Cardiac muscle cell (in vitro differentiated cells and primary cell): ENCODE measurements around the genes CD300A, OTOP3, CDR2L and SUMO2.

DNA sequence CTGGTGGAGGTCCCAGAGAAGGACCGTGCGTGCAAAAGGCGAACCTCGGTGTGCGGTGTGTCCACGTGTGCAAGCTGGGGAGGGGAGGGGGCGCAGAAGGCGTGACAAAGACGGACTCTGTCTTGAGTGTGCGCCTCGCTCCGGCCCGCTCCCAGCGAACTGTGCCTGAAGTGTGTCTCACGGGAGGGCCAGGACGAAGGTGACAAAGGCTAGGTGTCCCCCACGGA, 309 bp upstream of the GPRC5C start:
- RAMPAGE, long total RNA = no peak
- RRBS = no CpG with 5 or more reads among the region's 17 CpGs

DNA sequence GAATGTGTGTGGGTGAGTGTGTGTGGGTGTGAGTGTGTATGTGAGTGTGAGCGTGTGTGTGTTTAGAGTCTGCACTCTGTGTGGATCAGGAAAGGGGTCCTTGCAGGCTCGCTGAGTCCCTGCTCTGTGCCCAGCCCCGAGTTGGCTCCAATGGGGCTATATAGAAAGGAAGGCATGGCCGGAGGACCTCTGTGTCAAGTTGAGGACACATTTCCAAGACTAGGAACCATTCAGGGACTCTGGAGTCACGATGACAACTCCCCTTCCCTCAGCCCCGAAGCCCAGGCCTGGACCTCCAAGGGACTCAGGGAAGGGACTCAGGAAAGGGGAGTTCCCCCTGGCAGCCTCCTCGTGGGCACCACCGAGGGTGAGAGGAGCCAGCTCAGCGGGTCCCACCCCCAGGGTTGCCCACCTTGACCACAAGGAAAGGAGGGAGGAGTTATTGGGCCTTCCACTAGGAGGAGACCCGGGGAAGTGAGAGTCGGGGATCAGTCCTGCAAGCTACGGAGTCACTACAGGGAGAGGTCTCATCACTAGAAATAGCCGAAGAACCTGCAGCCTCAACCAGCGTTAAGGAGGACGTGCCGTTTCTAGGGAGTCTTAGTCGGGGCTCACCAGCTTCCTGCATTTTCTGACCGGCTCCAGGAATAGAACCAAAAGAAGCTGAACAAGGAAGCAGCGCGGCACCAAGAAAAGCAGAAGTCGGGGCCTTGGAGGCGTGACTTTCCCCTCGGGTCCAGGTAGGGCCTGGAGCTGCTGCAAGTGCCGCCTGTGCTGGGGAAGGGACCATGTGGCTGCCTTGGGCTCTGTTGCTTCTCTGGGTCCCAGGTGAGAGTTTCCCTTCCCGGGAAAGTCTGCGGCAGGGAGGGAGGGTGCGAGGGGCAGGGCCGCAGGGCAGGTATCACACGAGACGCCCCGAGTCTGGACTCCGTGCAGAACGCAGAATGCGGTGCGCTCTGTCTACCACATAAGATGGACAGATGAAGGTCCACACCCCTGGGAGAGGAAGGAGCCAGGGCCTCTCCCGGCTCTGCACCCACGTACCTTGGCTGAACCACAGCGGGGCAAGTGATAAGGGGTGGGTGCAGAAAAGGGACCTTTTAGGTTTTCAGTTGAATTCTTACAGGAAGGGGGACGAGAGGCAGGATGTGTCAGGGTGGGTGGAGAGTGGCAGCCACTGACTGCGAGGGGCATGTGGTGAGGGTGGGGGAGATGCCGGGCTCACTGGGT, at the start of gene CD300A:
TSS of gene CD300A (plus strand) at position 719 of the 1,230 bp plus-strand sequence.
- RAMPAGE, long total RNA = no peak
- RRBS = 6% methylated on average over 1 of the region's 41 CpGs

- RAMPAGE, long total RNA = no peak
- RRBS = no CpG with 5 or more reads among the region's 16 CpGs
These were observed 16.1 kb upstream of the CD300E start for GRCh38 chr17:74639444-74640300.

DNA sequence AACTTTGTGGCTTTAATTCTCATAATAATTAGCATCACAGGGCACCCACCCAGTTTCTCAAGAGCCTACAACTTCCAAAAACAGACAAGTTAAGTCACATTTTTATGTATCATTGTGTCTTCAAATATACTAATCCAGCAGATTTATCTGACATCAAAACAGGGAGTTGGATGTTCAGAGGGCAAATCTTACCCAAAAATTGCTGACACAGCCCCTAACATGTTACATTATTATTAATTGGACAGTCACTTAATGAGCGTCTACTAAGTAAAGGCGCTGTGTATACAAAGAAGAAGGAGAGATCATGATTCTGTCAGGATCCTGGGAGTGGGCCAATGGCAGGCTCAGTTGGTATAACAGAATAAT, 18.3 kb upstream of the CD300E start:
- RAMPAGE, long total RNA = no peak
- RRBS = no CpG with 5 or more reads among the region's 2 CpGs

DNA sequence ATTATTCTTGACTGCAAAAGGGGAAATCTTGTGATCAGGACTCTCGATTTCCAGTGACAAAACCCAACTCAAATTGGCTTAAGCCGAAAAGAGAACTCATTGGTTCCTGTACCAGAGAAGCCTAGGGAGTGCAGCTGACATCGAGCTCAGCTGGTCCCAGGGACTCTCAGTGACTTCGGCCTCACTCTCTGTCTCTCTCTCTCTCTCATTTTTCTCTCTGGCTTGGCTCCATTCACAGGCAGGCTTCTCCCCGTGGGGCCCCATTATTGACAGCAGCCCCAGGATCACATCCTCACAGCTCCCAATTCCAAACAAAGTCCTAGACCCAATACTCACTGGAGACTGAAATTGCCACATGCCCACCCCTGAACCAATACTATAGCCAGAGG, 30.6 kb downstream of the CD300LF start:
- RAMPAGE, long total RNA = no peak
- RRBS = no CpG with 5 or more reads among the region's 5 CpGs

DNA sequence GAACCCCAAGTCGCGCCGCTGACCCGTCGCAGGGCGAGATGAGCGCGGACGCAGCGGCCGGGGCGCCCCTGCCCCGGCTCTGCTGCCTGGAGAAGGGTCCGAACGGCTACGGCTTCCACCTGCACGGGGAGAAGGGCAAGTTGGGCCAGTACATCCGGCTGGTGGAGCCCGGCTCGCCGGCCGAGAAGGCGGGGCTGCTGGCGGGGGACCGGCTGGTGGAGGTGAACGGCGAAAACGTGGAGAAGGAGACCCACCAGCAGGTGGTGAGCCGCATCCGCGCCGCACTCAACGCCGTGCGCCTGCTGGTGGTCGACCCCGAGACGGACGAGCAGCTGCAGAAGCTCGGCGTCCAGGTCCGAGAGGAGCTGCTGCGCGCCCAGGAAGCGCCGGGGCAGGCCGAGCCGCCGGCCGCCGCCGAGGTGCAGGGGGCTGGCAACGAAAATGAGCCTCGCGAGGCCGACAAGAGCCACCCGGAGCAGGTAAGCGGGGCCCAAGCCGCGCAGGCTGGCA, 436 bp downstream of the NHERF1 start:
- RAMPAGE, long total RNA = no peak
- RRBS = 1% methylated on average over 25 of the region's 60 CpGs

DNA sequence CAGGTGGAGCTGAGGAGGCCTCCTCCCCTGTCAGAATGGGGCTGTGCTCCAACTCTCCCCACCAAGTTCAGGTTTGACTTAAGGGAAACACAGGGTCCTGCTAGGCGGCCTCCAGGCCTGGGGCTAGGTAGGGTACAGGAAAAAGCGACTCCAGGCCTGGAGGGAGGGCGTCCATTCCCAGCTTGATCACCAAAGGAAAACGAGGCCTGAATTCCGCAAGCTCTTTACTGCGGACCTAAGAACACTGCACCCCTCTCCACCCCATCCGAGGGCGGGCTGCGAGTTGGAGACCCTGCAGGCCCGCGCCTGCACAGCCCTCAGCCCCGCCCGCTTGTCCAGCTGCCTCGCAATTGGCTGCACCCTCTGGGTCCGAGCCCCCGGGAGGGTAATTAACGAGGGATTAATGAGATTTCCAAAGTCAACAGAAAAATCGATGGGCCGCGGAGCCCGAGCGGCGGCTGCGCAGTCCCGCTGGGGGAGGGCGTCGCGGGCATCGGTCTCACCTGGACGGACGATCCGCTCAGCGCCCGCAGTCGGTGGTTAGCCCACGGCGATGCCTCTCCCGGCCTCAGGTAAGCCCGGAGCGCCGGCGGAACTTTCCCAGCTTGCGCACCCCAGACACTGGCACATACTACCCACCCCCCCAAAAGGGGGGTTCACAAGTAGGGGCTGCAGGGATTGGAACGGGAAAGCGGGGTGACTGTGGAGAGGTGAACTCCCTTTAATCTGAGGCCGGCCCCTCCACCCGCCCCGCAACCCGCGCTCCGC, at the start of gene OTOP3:
TSS of gene OTOP3 (plus strand) at position 530 of the 768 bp plus-strand sequence.
- RAMPAGE, long total RNA = no peak
- RRBS = 4% methylated on average over 6 of the region's 51 CpGs

GRCh38 chr17:74936361-74936837, 701 bp downstream of the OTOP3 start:
- RAMPAGE, long total RNA = no peak
- RRBS = 3% methylated on average over 10 of the region's 25 CpGs

- RAMPAGE, long total RNA = no peak
- RRBS = 62% methylated on average over 3 of the region's 35 CpGs
These were observed 16.6 kb downstream of the OTOP3 start for GRCh38 chr17:74952084-74952895.

GRCh38 chr17:74987189-74987745, at the start of gene CDR2L:
TSS of gene CDR2L (plus strand) at chr17:74987632.
- RAMPAGE, long total RNA = no peak
- RRBS = 1% methylated on average over 9 of the region's 41 CpGs

DNA sequence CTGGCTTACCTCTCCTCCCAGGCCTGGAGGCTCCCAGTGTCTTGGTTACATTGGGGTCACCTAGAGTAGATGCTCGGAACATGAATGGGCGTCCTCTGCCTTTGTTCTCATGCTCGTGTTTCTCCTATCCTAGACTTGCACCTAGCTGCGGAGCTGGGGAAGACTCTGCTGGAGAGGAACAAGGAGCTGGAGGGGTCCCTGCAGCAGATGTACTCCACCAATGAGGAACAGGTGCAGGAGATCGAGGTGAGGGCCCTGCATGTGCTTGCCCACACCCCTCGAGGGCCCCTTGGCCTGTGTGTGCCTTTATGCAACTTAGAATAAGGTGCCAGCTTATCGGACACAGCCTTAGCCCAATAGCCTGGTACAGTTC, 11.9 kb downstream of the CDR2L start:
- RAMPAGE, long total RNA = no peak
- RRBS = no CpG with 5 or more reads among the region's 7 CpGs

DNA sequence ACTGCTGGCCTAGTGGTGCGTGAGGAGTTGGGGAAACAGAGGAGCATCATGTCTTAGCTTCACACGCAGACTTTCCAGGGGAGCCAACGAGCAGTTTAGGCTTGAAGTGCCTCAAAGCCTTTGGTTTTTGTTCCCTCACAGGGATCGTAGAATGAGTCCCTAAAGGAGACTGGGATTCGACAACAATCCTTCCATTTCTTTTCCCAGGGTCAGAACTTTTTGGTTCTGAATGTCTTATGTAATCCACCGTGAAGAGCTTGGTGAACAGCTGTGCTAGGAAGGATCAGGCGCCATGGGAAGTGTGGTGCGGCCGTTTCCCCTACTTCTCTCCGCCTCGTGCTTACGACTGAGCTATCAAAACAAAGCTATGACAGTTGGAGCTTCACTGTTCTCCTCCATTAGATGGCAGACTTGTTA, 12.7 kb downstream of the KCTD2 start:
- RAMPAGE, long total RNA = no peak
- RRBS = no CpG with 5 or more reads among the region's 12 CpGs

DNA sequence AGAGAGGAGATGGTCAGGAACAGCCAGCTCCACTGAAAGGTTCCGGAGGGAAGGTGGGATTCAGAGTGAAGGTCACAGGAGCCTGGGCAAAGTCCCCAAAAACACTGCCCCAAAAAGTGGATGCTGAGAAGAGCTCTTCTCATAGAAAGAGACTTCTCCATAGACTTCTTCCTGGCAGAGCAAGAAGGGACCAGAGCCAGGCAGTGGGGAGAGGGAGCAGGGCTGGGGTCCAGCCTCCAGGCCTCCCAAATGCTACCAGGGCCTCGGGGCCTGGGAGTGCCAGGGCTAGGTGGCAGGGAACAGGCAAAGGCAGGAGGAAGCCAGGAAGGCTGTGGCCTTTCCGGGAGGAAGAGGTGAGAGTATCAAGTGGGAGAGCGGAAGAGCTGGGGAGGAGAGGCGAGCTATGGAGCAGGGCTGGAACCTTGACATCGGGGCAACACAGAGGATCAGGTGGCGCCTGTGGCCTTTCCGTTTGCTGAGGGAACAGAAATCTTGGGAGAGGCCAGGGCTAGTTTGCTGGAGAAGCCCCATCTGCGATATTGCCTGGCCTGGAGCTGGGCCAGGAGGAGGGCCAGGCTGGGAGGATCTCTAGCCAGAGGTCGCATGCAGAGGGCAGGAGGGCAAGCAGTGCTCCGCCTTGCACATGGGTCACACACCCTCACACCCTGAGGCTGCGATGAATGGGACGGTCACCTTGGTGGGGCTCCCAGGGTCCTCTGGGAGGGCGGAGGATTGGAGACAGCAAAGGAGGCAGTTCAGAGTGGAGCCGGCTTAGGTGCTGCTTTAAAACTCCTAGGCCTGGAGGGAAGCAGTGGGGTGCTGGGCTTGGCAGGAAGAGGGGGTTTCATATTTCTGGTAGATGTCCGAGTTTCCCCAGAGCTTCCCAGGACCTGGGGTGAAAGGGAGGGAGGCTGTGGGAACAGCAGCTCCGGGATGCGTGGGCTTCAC, 3.3 kb downstream of the SLC16A5 start:
- RAMPAGE, long total RNA = no peak
- RRBS = no CpG with 5 or more reads among the region's 18 CpGs

- RAMPAGE, long total RNA = start-site peak on the minus strand at chr17:75182892-75182995, 12,209 and 13,422 reads in 2 replicates
- RRBS = 3% methylated on average over 10 of the region's 58 CpGs
These were observed at the start of gene SUMO2 for GRCh38 chr17:75182783-75183331. TSS of gene SUMO2 (minus strand) at chr17:75182959.

- RAMPAGE, long total RNA = no peak
- RRBS = no CpG with 5 or more reads among the region's 15 CpGs
These were observed 8.8 kb downstream of the GGA3 start for GRCh38 chr17:75252358-75253327.

GRCh38 chr17:75253328-75253790, 8.0 kb downstream of the GGA3 start:
- RAMPAGE, long total RNA = no peak
- RRBS = no CpG with 5 or more reads among the region's 13 CpGs

DNA sequence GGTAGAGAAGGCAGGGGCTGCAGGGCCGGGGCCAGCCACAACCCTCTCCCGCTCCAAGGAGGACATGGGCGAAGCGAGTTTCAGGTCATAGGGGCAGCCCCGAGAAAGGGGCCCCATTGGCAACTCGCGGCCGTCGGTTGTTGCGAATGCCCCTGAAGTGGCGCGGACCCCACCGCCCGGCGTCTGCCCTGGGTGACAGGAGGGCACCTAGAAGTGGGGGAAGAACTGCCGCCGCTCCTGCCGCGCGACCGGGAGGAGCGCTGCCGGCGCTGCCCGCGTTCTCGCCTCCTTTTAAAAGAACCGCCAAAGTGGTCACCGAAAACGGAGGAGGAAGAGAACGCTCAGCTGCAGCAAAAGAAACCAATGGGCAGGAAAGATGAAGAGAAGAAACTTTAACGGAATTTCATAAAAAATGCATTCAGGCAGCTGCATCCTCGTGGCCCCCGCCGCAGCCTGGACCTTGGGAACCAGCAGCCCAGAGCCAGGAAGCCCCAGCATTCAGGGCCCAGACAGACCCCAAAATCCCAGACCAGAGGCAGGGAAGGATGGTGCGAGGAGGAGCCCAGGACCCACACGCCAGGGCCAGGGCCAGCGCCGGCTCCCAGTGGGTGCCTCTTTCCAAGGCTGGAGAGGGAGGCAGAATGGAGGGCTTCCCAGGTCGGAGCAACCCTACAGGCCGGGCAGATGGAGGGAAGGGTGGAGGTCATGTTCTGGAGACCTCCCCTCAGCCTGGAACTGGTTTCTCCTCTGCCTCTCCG, 780 bp upstream of the MIF4GD start:
- RAMPAGE, long total RNA = no peak
- RRBS = 16% methylated on average over 11 of the region's 42 CpGs

DNA sequence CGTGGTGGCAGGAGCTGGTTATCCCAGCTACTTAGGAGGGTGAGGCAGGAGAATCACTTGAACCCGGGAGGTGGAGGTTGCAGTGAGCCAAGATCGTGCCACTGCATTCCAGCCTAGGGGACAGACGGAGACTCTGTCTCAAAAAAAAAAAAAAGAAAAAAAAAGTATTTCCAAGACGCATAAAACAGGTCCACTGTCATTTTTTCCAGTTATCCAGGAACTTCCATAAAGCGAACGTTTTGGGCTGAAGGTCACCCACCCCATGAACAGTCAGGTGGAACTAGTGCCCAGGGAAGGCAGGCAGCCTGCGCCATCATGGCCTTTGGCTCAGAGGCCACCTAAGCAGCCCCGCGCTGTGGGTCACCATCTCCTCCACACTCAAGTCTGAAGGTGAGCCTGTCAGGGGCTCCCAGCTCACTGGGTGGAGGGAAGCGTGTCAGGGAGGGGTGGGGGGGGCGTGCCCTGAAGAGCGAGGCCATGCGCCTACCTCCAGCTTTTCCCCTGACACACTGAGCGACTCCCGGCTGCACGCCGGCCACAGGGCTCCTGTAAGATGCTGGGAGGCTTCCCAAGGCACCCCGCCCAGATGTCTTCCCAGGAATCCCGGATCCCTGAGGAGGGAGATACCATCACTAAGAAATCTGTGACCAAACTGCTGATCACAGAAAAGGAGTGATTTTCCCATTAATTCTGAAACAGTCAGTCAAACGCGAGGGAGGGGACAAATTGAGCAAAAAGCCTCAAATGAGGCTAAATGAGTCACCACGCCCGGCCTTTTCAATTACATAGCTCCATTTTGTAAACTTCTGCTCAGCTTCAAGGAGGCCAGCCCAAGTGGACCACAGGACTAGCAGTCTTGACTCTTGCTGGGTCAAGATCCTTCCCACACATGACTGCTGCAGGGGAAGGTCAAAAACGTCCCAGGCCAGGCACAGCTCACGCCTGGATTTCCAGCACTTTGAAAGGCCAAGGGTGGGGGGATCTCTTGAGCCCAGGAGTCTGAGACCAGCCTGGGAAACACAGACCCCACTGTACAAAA, 26.4 kb upstream of the SLC25A19 start:
- RAMPAGE, long total RNA = no peak
- RRBS = 57% methylated on average over 3 of the region's 26 CpGs

GRCh38 chr17:75363898-75364971, 41.2 kb downstream of the GRB2 start:
- RAMPAGE, long total RNA = no peak
- RRBS = no CpG with 5 or more reads among the region's 5 CpGs

DNA sequence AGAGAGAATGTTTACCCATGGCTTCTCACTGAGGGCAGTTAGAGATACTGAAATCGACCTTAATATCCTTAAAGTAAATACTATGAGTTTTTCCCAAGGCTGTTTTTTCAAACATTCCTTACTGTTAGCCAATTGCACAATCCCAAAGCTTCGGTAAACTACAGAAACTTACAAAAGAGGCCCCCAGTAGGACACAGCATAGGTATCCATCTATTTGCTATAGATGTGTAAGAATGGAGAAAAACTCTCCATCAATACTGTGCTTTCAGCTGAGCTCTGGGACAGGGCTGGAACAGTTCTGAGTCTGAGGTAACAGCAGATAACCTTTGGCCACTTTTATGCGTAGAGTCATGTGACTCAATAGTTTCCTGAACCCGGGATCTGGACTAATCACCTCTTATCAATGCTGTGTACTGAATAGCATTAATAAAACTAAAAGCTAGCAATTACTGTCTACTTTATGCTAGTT, 22.4 kb downstream of the GRB2 start:
- RAMPAGE, long total RNA = no peak
- RRBS = no CpG with 5 or more reads among the region's 4 CpGs